ENCODE measurements around the genes JAZF1 and CRHR2.

DNA sequence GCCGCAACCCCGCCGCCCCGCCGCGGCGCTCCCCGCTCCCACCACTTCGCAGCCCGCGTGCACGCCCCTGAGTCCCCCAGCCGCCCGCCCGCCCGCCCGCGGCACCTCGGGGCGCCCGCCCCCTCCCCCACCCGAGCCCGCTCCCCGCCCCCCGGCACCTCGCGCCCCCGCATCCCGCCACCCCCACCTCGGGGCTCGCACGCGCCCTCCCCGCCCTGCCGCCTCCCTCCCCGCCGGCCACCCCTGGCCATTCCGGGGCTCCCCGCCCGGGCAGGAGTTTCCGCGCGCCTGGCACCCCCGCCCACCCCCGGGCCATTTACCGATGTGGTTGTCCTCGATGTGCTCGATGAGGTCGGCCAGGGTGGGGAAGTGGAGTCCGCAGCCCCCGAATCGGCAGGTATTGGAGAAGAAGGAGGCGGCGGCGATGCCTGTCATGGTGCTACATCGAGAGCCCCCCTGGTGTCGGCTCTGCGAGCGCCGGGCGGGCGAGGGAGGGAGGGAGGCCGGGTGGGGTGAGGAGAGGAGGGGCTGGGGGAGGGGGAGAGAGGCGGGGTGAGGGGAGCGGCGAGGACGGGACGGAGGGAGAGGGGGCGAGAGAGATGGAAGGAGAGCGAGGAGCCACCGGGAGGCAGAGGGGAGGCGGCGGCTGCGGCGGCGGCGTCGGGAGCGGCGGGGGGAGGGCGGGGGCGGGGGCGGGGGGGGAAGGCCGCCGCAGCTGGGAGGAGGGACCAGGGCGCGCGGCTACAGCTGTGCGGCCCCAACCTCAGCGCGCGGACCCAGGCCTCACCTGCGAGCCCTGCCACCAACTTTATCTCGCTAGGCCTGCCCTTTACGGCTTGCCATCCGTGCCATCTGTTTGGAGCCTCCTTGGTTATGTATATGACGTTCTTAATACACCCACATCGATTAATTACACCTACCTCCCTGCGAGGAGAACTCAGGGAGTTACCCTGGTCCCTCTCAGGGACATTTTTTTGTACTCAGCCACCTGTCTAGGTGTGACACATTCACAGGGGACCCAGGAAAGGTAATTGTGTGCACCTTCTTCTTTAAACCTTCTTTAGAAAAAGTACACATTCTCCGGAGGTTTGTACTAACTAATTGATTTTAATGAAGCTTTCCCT, at the start of gene JAZF1:
Gene JAZF1, minus strand, starts transcription at position 653 of the 1,124 bp plus-strand sequence.
- PRO-cap, 3 experiments, result peak in 3 of 3 experiments; most common plus-strand start position 581 of the sequence (in 2); most common minus-strand start position 464 of the sequence (in 3)
- RRBS, result 2% methylated on average over 20 of the region's 100 CpGs

- PRO-cap, 3 experiments, result no peak in any of the 3 experiments
- RRBS, result no CpG with 5 or more reads among the region's 2 CpGs
These were observed 85.9 kb upstream of the JAZF1 start for GRCh38 chr7:28266386-28266976.

- PRO-cap, 3 experiments, result no peak in any of the 3 experiments
- RRBS, result no CpG with 5 or more reads among the region's 6 CpGs
These were observed 55.7 kb upstream of the CREB5 start for GRCh38 chr7:28356673-28356967.

- PRO-cap, 3 experiments, result peak in 1 of 3 experiments; most common plus-strand start chr7:28491249 (in 1)
- RRBS, result no CpG with 5 or more reads among the region's 13 CpGs
These were observed 78.5 kb downstream of the CREB5 start for GRCh38 chr7:28490709-28491407.

DNA sequence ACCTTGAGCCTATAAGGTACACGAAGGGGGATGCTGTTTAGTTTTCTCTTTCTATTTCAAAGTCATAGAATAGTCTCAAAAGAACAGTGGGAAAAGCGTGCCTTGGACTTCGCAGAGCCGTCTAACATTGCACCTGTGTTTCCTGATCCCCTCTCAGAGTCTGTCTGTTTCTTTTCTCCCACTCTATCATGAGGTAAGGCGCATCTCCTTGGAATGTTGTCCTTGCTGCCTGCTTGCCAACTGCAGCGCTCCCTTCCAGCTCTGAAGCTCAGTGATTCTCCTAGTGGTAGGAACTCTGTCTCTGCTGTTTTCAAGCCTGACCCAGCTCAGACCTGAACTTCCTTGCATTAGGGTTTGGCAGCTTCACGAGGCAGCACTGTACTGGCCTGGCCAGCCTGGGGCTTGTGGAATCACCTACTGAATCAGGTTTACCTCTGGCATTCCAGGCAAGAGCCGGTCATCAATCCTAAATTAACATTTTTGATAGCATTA, 123.9 kb downstream of the CREB5 start:
- PRO-cap, 3 experiments, result peak in 1 of 3 experiments; most common plus-strand start position 347 of the sequence (in 1); most common minus-strand start position 162 of the sequence (in 1)
- RRBS, result no CpG with 5 or more reads among the region's 8 CpGs

- PRO-cap, 3 experiments, result no peak in any of the 3 experiments
- RRBS, result no CpG with 5 or more reads among the region's 3 CpGs
These were observed 211.0 kb downstream of the CREB5 start for GRCh38 chr7:28623285-28623696.

GRCh38 chr7:29265082-29265557, 70.5 kb downstream of the CHN2 start:
- PRO-cap, 3 experiments, result no peak in any of the 3 experiments
- RRBS, result no CpG with 5 or more reads among the region's 5 CpGs

GRCh38 chr7:29292648-29293349, 98.2 kb downstream of the CHN2 start:
- PRO-cap, 3 experiments, result no peak in any of the 3 experiments
- RRBS, result no CpG with 5 or more reads among the region's 9 CpGs

DNA sequence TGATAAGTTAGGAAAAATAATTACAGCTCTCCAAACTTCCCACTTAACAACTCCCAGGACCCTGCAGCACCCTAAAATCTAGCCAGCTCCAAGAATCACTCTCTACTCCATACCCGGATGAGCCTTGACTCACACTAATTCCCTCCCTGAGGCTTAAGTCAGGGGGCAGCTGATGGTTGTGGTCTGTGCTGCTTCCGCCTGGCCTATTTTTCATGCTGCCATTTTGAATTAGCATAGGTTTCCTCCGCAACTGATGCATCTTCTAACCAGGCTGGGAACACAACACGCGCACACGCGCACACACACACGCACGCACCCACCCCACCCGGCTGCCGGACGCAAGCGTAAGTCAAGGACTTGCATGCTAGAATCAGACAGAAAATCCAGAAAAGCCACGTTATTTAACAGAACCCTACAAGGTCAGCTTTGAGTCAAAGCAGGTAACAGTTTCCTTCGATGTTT, 1.2 kb downstream of the SCRN1 start:
- PRO-cap, 3 experiments, result no peak in any of the 3 experiments
- RRBS, result no CpG with 5 or more reads among the region's 15 CpGs

DNA sequence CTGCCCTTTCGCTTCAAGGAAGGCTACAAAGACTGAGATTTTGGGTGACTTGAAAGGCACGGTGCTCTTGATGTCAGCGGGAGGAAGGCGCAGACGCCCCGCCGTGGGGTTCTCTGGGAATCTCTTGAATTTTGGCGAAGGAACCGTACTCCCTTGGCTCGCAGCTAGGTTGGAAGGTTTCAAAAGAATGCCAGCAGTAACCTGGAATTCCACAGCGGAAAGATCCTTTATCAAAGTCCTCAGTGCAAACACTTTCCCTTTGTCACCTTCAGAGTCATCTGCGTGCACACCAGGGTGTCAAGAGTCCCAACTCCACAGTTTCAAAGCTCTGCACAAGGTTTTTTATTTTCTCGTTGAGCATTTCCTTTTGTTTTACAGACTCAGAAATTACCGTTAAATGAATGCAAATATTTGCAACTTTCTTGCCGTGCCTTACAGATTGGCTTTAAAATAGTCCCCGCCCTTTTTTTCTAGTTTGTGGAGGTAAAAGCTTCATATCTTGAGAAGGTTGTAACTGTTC, 864 bp downstream of the PLEKHA8 start:
- PRO-cap, 3 experiments, result no peak in any of the 3 experiments
- RRBS, result no CpG with 5 or more reads among the region's 16 CpGs

DNA sequence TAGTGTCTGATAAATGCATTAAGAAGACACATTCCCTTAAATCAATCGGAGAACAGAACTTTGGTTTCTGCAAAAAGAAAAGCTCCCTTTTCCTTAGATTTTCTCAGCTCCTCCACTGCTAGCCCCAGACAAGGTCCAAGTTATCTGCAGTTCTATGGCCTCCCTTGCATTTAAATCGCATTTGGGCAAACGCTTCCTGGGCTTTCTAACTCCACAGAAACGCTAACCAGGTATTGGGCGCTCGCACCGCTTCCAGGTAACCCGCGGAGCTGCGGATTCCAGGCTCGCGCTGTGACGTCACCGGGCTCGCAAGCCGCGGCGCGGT, 447 bp upstream of the MTURN start:
- PRO-cap, 3 experiments, result peak in 2 of 3 experiments; most common minus-strand start position 254 of the sequence (in 1)
- RRBS, result no CpG with 5 or more reads among the region's 19 CpGs

DNA sequence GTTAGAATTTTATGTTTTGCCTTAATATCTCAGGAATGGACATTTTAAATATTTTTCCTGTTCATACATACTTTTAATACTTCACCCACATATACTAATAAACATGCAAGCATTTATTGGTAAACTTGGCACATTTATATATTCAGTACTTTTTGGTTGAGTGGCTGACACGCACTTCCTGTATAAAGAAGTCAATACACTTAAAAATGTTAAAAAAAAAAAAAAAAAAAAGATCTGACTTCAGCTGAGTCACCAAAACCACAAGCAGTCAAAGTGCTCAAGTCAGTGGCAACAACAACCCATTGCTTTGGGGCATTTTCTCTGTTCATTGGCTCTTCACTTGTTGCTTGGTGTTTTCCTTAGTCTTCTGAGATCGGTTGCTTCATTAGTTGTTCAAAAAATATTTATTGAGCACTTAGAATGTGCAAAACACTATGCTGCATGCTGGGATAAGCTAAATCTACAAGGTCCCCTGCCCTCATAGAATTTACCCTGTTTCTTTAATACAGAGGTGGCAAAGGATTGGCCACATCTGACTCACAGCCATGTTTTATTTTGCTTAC, 63.6 kb downstream of the ZNRF2 start:
- PRO-cap, 3 experiments, result no peak in any of the 3 experiments
- RRBS, result no CpG with 5 or more reads among the region's 2 CpGs

DNA sequence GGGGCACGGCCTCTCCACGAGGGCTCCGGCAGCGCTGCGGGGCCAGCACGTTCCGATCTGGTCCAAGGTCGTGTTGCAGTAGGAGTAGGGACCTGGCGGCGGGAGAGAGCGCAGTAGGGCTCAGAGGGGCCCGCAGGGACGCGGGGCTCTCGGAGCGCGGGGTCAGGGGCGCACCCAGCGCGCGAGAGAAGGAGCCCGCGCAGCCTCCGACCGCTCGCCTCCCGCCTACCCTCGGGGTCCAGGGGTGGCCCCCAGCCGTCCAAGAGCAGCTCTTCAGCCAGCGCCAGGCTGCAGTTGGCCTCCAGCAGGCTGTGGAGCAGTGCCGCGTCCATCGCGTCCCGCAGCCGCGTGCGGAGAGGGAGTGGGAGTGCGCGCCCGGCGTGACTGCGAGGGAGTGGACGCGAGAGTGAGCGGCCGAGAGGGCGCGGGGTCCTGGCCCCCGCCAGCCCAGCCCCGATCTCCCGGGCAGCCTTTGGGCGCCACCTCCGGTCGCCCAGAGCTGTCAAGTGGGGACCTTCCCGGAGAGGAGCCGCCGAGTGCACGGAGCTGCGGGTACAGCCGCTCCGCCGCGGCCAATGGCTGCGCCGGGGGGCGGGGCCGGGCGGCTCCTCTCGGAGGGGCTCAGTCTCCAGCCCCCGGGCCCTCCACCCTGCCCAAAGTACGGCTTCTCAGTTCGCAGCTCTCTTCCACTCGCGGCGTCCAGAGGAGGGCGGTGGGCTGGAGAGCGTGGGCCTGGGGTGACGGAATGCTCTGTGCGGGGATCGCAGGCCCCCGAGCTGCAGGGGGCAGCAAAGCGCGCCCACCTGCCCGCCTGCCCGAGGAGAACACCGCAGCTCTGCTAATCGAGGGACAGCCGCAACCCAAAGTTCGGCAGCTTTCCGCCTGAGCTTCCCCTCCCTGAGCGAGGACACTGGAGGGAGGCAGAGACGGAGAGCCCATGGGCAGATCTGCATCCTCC, at the start of gene CRHR2:
Gene CRHR2, minus strand, starts transcription at position 508 of the 958 bp plus-strand sequence.
- PRO-cap, 3 experiments, result no peak in any of the 3 experiments
- RRBS, result 2% methylated on average over 25 of the region's 93 CpGs

GRCh38 chr7:30752857-30753618, 1.1 kb downstream of the INMT start:
- PRO-cap, 3 experiments, result no peak in any of the 3 experiments
- RRBS, result no CpG with 5 or more reads among the region's 8 CpGs

- PRO-cap, 3 experiments, result no peak in any of the 3 experiments
- RRBS, result no CpG with 5 or more reads among the region's 4 CpGs
These were observed 13.1 kb upstream of the AQP1 start for GRCh38 chr7:30898600-30898949.

DNA sequence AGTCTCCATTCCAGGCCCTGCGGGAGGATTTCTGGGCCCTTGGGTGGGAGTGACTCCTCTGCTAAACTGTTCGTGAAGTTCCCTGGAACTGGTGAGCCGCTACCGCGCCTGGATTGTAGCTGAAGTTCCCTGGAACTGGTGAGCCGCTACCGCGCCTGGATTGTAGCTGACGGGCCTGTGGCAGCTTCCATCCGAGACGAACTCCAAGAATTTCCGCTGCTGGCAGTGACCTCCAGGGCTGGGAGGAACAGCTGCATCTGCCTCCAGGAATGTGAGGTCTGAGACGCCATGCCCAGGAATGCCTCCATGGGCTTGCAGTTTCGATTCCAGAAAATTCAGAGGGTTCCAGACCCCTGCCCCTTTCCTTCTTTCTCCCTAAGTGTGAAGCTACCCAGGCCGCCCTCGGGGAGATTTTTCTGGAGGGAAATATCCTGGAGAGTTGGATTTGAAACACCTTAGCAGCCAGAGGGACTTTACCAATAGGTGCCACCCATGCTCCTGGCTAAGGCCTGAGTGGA, 20.0 kb downstream of the AQP1 start:
- PRO-cap, 3 experiments, result no peak in any of the 3 experiments
- RRBS, result no CpG with 5 or more reads among the region's 16 CpGs

GRCh38 chr7:31815900-31816498, 129.0 kb downstream of the PPP1R17 start:
- PRO-cap, 3 experiments, result no peak in any of the 3 experiments
- RRBS, result no CpG with 5 or more reads among the region's 12 CpGs

DNA sequence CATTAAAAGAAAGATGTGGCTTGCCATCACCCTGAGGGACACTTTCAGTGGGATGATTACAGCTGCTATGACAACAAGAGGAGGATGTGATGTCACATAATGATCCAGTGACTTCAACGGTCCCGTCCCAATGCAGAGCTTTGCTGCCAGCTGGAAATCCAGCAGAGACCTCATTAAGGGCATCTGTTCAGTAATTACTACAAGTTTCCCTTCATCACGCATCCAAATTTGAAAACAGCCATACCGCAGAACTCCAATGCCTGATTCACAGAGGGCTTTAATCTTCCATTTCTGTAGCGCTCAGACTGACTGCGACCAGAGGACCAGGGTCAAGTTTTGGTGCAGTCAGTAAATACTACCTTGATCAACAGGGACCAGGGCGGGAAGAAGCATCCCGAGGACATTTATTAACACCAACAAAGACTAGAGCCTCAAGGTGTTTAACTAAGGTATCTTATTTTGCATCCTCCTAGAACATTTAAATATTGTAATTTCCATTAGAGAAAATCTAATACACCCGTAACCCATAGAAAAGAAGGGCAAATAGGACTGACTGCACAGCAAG, 206.5 kb downstream of the LSM5 start:
- PRO-cap, 3 experiments, result no peak in any of the 3 experiments
- RRBS, result no CpG with 5 or more reads among the region's 9 CpGs

GRCh38 chr7:32688201-32688606, 192.9 kb downstream of the AVL9 start:
- PRO-cap, 3 experiments, result no peak in any of the 3 experiments
- RRBS, result no CpG with 5 or more reads among the region's 20 CpGs

- PRO-cap, 3 experiments, result no peak in any of the 3 experiments
- RRBS, result no CpG with 5 or more reads among the region's 2 CpGs
These were observed 24.5 kb downstream of the KBTBD2 start for GRCh38 chr7:32866868-32867627.